Adrenal gland (tissue), 7 donors: ENCODE data around the genes GNL2 and RHBDL2.

DNA sequence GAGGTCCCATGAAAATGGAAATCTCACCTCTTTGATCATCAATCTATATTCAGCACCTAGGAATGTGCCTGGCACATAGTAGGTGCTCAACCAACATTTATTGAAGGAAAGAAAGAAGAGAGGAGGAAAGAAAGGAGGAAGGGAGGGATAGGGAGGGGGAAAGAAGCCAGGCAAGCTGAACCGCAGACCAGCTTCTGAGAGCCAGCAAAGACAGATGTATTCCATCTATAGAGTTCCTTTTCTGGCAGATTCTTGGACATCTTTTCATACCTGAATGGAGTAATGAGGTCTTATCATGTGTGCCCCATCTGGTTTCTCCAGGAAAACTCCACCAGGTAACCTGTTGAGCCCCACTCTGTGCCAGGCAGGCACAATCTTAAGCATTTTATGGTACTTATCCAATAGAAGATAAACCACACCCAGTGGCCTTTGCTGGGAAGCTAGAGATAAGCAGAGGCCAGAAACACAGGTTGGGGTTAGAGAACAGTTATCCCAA, 20.0 kb downstream of the GRIK3 start:
- PRO-cap, 3 experiments: peak in 2 of 3 experiments; most common minus-strand start position 259 of the sequence (in 2)
- RAMPAGE, long total RNA, 4 experiments: no peak in any of the 4 experiments
- RRBS: no CpG with 5 or more reads among the region's 1 CpG

DNA sequence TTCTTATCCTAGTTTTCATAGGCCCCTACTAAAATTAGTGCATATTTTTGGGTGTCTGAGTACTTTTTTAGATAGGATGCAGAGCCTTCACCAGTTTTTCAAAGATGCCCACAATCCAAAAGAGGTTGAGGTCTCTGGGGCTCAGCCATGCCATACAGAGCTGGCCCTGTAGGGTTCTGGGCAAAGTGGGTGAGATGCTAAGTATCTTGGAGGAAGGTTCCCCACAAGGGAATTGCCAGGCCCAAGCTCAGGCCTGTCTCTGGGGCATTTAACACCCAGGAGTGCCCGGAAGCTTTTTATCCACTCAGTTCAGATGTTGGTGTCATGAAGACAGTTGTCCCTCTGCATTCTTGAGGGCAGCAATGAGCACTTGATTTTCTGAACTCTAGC, 19.7 kb upstream of the GRIK3 start:
- PRO-cap, 3 experiments: no peak in any of the 3 experiments
- RAMPAGE, long total RNA, 4 experiments: no peak in any of the 4 experiments
- RRBS: no CpG with 5 or more reads among the region's 1 CpG

GRCh38 chr1:37474263-37474464, 216 bp upstream of the ZC3H12A start:
- PRO-cap, 3 experiments: peak in 3 of 3 experiments; most common minus-strand start chr1:37474367 (in 2)
- RAMPAGE, long total RNA, 4 experiments: start-site peak on the minus strand in 3 of 4 experiments, at chr1:37474356-37474430 at its widest, 144 to 270 reads per replicate
- RRBS: 1% methylated on average over 15 of the region's 29 CpGs

DNA sequence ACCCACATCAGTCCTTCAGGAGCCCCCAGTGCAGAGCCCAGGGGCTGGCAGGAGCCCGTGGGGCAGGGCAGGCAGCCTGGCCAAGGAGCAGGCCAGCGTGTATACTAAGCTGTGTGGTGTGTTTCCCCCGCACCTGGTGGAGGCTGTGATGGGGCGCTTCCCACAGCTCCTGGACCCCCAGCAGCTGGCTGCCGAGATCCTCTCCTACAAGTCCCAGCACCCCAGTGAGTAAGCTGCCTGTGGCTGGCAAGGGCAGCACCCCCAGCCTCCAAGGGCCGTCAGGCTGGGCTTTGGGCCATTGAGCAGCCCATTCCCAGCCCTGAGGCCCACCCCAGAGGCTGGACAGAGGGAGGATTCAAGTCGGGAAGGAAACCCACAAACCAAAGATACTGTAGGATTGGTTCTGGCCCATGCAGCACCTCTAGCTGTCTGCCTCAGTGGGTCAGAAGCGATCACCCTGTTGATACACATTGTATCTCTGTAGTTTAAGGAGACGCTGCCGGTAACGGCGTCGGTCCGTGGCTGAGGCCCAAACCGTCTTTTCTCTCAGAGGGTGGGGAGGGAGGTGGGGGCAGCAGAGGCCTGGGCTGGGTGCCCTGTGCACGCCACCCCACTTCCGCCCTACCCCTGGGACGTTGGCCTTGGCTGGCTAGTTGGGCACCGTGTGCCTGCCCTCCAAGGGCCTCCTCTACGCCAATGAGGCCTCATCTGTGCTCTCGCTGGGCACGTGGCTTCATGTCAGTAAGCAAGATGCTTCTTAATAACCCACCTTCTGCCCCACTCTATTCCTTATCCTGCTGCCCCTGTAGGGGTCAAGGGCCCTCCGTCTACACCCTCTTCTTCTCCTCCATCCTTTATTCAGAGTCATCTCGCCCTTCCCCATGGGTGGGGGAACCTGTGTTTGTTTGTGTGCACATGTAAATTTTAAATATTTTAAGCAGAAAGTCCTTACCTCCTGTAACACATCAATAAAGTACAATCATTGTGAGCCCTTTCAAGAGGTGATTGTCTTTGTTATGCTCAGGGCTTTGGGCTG, 9.3 kb downstream of the ZC3H12A start:
- PRO-cap, 3 experiments: peak in 1 of 3 experiments; most common minus-strand start position 543 of the sequence (in 1)
- RAMPAGE, long total RNA, 4 experiments: no peak in any of the 4 experiments
- RRBS: no CpG with 5 or more reads among the region's 24 CpGs

- PRO-cap, 3 experiments: no peak in any of the 3 experiments
- RAMPAGE, long total RNA, 4 experiments: no peak in any of the 4 experiments
- RRBS: no CpG with 5 or more reads among the region's 6 CpGs
These were observed 12.8 kb downstream of the ZC3H12A start for GRCh38 chr1:37487219-37487573.

- PRO-cap, 3 experiments: peak in 3 of 3 experiments; most common plus-strand start chr1:37596152 (in 2); most common minus-strand start chr1:37595935 (in 3)
- RAMPAGE, long total RNA, 4 experiments: start-site peak on the minus strand in 4 of 4 experiments, at chr1:37595900-37595942 at its widest, 27 to 225 reads per replicate
- RRBS: no CpG with 5 or more reads among the region's 56 CpGs
These were observed at the start of gene GNL2 for GRCh38 chr1:37595271-37596473. Gene GNL2 (minus strand): TSS chr1:37595937.

GRCh38 chr1:37676314-37676665, 14.0 kb downstream of the C1orf109 start:
- PRO-cap, 3 experiments: peak in 1 of 3 experiments; most common minus-strand start chr1:37676424 (in 1)
- RAMPAGE, long total RNA, 4 experiments: no peak in any of the 4 experiments
- RRBS: no CpG with 5 or more reads among the region's 7 CpGs

GRCh38 chr1:37735034-37735646, 29.8 kb downstream of the EPHA10 start:
- PRO-cap, 3 experiments: no peak in any of the 3 experiments
- RAMPAGE, long total RNA, 4 experiments: no peak in any of the 4 experiments
- RRBS: 79% methylated on average over 2 of the region's 29 CpGs

DNA sequence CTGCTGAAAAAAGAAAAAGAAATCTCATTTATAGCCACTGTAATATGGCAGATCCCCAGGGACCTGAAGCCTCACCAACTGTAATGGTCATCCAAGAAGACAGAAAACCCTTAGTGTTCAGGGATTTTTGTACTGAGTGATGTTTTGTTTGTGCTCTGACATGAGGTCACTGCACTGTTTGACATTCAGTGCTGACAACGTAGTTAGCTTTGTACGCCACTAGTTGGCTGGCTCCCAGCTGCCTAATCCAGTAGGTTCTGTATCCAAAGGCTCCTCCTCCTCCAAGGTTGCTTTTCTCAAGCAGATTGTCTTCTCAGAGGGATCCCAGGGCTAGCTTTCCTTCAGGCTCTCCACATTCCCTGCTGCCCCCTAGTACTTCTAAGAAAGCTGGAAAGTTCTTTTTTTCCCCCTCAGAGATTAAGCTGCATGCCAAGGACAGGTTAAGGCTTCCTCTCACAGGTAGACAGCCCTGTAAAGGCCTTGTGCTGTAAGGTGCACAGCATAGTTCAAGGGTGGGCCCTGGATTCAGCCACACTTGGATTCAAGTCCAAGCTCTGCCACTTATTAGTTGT, 9.6 kb upstream of the YRDC start:
- PRO-cap, 3 experiments: peak in 1 of 3 experiments; most common plus-strand start position 303 of the sequence (in 1); most common minus-strand start position 95 of the sequence (in 1)
- RAMPAGE, long total RNA, 4 experiments: no peak in any of the 4 experiments
- RRBS: no CpG with 5 or more reads among the region's 2 CpGs

DNA sequence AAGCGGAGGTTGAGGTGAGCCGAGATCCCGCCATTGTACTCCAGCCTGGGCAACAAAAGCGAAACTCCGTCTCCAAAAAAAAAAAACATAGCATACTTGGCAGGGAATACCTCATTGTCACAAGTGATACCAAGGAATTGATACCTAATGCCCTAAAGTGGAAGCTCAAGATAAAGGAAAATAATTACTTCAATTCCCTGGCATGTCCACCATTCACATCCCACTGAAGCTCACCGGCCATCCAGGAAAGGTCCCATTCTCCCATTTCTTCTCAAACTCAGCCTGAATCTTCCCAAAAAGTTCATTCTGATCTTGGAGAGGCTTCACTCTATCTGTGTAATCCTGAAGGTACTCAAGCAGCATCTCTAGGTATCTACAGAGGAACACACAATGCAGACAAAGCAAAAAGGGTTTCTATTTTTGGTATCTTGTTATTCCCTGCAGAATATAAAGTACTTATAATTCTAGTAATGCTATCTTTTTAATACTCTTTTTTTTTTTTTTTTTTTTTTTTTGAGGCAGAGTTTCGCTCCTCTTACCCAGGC, 9.4 kb downstream of the SF3A3 start:
- PRO-cap, 3 experiments: no peak in any of the 3 experiments
- RAMPAGE, long total RNA, 4 experiments: start-site peak on the minus strand in 2 of 4 experiments, centred at positions 286 to 306 of the sequence, 89 to 100 reads per replicate
- RRBS: no CpG with 5 or more reads among the region's 7 CpGs

DNA sequence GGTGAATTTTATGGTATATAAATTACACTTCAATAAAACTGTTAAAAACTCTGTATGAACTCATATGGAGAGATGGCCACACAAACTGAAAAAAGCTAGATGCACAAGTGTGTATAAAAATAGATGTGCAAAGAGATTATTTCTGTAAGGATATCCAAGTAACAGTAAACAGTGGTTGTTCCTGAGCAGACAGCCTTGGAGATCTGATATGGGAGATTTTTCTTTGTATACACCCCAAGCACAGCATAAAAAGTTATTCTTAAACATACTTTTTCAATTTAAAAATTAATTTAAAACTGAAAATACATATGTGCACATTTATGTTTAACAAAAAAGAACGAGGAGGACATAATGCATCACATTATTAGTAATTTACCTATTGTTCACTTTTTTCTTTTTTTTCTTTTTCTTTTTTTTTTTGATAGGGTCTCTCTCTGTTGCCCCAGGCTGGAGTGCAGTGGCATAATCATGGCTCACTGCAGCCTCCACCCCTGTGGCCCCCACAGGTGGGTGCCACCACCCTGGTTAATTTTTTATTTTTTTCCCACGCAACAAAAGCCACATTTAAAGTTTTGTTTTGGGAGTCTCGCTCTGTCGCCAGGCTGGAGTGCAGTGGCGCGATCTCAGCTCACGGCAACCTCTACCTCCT, 2.2 kb upstream of the SF3A3 start:
- PRO-cap, 3 experiments: no peak in any of the 3 experiments
- RAMPAGE, long total RNA, 4 experiments: no peak in any of the 4 experiments
- RRBS: no CpG with 5 or more reads among the region's 7 CpGs

DNA sequence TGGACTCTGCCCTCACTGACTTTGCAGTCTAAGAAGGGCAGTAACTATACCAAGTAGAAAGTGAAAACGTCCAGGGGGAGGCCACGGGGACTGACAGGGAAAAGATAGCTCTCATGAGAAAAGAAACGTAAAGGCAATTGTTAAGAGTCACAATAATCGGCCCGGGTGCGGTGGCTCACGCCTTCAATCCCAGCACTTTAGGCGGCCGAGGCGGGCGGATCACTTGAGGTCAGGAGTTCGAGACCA, 2.1 kb downstream of the RRAGC start:
- PRO-cap, 3 experiments: no peak in any of the 3 experiments
- RAMPAGE, long total RNA, 4 experiments: no peak in any of the 4 experiments
- RRBS: no CpG with 5 or more reads among the region's 12 CpGs

DNA sequence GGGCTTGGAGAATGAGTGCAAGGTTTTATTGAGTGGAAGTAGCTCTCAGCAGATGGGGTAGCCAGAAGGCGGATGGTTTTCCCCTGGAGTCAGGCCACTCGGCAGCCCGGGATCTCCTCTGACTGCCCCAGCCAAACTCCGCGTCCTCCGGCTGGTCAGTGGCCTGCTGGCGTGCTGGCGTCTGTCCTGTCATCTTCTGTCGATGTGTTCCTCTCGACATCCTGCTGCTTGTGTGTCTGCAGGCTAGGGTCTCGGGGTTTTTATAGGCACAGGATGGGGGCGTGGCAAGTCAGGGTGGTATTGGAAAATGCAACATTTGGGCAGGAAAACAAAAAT, 27.5 kb upstream of the GJA9 start:
- PRO-cap, 3 experiments: no peak in any of the 3 experiments
- RAMPAGE, long total RNA, 4 experiments: no peak in any of the 4 experiments
- RRBS: 90% methylated on average over 3 of the region's 12 CpGs

- PRO-cap, 3 experiments: no peak in any of the 3 experiments
- RAMPAGE, long total RNA, 4 experiments: no peak in any of the 4 experiments
- RRBS: no CpG with 5 or more reads among the region's 3 CpGs
These were observed 17.9 kb downstream of the RHBDL2 start for GRCh38 chr1:38923669-38924159.

GRCh38 chr1:38941542-38942165, at the start of gene RHBDL2:
Gene RHBDL2 (minus strand): TSS chr1:38941830.
- PRO-cap, 3 experiments: peak in 1 of 3 experiments; most common minus-strand start chr1:38941813 (in 1)
- RAMPAGE, long total RNA, 4 experiments: start-site peak on the minus strand in 2 of 4 experiments, at chr1:38941787-38941830 at its widest, 7 to 9 reads per replicate
- RRBS: 27% methylated on average over 5 of the region's 16 CpGs

GRCh38 chr1:38990285-38990752, 757 bp upstream of the AKIRIN1 start:
- PRO-cap, 3 experiments: no peak in any of the 3 experiments
- RAMPAGE, long total RNA, 4 experiments: no peak in any of the 4 experiments
- RRBS: no CpG with 5 or more reads among the region's 6 CpGs

DNA sequence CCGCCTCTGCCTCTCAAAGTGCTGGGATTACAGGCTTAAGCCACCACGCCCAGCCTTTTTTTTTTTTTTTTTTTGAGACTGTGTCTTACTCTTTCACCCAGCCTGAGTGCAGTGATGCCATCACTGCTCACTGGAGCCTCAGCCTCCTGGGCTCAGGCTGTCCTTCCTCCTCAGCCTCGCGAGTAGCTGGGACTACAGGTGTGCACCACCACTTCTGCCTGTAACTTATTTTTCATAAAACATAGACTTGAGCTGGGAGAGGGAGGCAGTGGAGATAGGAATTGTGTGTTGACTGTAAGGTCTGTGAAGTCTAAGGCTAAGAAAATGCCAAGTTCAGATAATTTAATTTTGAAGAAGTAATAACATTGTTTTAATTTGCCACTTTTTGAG, 9.3 kb downstream of the NDUFS5 start:
- PRO-cap, 3 experiments: no peak in any of the 3 experiments
- RAMPAGE, long total RNA, 4 experiments: no peak in any of the 4 experiments
- RRBS: no CpG with 5 or more reads among the region's 4 CpGs

- PRO-cap, 3 experiments: no peak in any of the 3 experiments
- RAMPAGE, long total RNA, 4 experiments: no peak in any of the 4 experiments
- RRBS: no CpG with 5 or more reads among the region's 18 CpGs
These were observed 21.9 kb downstream of the NDUFS5 start for GRCh38 chr1:39048009-39048447.

GRCh38 chr1:39081882-39082075, 55.6 kb downstream of the NDUFS5 start:
- PRO-cap, 3 experiments: peak in 2 of 3 experiments; most common plus-strand start chr1:39081976 (in 1); most common minus-strand start chr1:39081968 (in 2)
- RAMPAGE, long total RNA, 4 experiments: no peak in any of the 4 experiments
- RRBS: 3% methylated on average over 3 of the region's 27 CpGs

GRCh38 chr1:39082216-39082675, 56.1 kb downstream of the NDUFS5 start:
- PRO-cap, 3 experiments: peak in 1 of 3 experiments; most common minus-strand start chr1:39082324 (in 1)
- RAMPAGE, long total RNA, 4 experiments: no peak in any of the 4 experiments
- RRBS: 53% methylated on average over 5 of the region's 11 CpGs